NALM6 (cell line): ENCODE data around the gene WNT2.

- PRO-cap = no peak
Measured at GRCh38 chr7:114931832-114932092, 9.9 kb downstream of the MDFIC start.

- PRO-cap = no peak
Measured at GRCh38 chr7:116339587-116339997, 129.3 kb downstream of the TES start.

DNA sequence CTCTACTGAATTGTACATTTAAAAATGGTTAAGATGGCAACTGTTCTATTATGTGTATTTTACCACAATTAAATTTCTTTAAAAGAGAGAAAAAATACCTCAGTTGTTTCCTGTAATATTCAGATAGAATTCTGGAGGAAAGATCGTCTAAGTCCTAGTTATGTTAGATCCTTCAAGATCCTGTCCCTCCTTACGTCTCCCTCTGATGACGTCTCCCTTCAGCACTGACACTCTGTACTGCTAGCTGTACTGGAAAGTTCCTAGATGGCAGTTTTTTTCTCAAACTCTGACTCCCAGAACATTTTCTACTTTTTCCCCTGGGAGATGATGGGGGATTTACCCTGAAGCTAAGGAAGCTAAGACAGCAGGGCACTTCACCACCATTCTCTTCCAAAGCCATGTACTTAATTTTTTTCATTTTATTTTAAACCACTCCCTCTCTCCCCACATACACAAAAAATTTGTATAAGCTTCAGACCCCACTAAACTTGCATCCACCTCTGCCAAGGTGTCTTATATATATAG lies 53.1 kb upstream of the CAV2 start:
- PRO-cap = no peak

DNA sequence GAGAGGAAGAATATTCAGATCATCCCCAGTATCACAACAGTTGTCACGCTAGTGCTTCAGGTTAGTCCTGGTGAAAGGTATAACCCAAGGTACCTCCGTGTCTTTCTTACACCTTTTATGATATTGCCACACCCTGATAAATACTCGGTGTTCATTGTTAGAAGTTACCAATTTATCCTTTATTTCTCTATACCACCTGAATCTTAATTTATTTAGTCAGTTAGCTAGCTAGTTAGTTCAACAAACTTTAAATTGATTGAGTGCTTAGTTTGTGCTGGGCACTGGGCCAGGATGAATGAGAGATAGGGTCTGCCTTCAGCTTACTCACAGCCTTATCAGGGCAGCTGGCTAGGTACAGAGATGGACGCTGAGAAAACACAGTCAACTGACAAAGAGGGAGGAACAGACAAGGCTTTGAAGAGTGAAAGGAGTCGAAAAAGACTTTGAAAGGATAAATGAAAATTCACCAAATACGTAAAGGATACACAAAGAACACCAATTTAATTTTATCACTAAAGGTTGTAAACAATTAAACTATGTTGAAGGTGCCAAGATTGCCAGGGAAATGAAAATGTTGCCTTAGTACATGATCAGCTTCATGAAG lies 1.9 kb downstream of the CAV2 start:
- PRO-cap = no peak

DNA sequence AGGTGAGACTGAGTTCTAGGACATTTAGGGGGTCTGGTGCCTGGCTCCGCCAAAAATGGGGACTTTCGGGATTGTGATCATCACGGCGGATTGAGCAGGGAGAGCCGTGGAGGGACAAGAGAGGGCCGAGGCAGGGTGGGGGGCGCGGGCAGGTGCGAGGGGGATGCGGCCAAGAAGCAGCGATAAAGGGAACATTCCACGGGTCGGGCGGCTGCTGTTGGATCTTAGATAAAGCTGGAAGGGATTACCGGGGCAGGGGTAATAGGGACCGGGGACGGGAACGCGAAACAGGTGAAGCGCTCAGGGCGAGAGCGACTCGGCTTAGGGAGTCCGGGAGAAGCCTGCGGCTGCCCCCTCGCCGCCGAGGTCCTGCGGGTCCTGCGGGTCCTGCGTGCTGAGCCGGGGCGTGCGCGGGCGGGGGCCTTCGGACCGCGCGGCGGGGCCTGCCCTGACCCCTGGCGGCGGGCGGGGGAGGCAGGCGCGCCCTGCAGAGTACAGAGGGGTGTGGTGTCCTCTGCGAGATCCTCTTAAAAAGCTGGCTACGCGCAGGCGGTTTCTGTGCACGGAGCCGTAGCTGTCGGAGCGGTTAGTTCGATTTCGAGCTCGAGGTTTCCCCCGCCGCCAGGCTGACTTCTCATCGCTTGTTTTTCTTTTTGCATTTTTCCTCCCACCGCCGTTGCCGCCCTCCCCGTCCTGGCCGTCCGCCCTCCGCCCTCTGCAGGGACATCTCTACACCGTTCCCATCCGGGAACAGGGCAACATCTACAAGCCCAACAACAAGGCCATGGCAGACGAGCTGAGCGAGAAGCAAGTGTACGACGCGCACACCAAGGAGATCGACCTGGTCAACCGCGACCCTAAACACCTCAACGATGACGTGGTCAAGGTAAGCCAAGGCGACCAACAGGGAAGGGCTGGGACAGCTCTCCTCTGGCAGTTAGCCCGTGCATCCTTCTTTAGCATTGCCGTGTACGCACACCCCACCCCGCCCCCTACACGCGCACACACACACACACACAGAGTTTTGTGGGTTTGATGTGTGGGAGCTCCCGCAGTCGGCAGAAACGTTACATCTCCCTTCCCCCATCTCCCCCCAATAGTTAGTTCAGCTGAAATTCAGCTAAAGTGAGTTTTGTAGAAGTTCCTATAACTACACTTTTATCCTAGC lies 1.4 kb downstream of the CAV1 start:
- PRO-cap = no peak

- PRO-cap = no peak
Measured at GRCh38 chr7:116673033-116673598, 1.1 kb downstream of the MET start.

- PRO-cap = no peak
Measured at GRCh38 chr7:116877349-116877928, 15.1 kb downstream of the CAPZA2 start.

DNA sequence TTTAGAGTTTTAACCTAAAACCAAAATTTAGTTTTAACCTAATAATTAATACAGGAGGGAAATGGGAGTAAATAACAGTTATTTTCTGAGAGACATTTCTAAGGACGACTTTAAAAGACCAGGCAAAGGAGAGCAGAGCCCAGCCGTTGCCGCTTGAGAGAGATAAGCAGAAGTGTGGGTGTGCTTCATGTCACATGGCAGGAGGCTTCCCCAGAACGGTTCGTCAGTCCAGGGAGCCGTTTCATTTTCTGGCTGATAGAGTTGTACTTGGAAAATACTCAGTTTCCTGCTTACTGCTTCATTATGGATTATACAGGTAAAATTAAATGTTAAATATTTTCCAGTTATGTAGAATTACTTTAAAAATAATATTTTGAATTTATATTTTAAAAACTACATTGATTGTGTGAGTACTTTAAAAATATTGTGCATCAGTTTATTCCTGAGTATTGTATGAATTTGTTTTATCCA lies 61.4 kb downstream of the ST7 start:
- PRO-cap = no peak

- PRO-cap = no peak
Measured at GRCh38 chr7:117322710-117323647, at the start of gene WNT2. Gene WNT2, minus strand, starts transcription at chr7:117323058.

GRCh38 chr7:117731283-117732003 lies 141.8 kb downstream of the CTTNBP2 start:
- PRO-cap = no peak

- PRO-cap = no peak
Measured at GRCh38 chr7:117751825-117752151, 121.5 kb downstream of the CTTNBP2 start.

GRCh38 chr7:117791967-117793003 lies 81.0 kb downstream of the CTTNBP2 start:
- PRO-cap = no peak

GRCh38 chr7:118184294-118184621 lies 294 bp downstream of the LSM8 start:
- PRO-cap = no peak

GRCh38 chr7:120273481-120274195 lies 663 bp downstream of the KCND2 start:
- PRO-cap = no peak

GRCh38 chr7:120933497-120933940 lies 17.1 kb upstream of the ING3 start:
- PRO-cap = no peak

GRCh38 chr7:120949408-120949966 lies 1.1 kb upstream of the ING3 start:
- PRO-cap = no peak

DNA sequence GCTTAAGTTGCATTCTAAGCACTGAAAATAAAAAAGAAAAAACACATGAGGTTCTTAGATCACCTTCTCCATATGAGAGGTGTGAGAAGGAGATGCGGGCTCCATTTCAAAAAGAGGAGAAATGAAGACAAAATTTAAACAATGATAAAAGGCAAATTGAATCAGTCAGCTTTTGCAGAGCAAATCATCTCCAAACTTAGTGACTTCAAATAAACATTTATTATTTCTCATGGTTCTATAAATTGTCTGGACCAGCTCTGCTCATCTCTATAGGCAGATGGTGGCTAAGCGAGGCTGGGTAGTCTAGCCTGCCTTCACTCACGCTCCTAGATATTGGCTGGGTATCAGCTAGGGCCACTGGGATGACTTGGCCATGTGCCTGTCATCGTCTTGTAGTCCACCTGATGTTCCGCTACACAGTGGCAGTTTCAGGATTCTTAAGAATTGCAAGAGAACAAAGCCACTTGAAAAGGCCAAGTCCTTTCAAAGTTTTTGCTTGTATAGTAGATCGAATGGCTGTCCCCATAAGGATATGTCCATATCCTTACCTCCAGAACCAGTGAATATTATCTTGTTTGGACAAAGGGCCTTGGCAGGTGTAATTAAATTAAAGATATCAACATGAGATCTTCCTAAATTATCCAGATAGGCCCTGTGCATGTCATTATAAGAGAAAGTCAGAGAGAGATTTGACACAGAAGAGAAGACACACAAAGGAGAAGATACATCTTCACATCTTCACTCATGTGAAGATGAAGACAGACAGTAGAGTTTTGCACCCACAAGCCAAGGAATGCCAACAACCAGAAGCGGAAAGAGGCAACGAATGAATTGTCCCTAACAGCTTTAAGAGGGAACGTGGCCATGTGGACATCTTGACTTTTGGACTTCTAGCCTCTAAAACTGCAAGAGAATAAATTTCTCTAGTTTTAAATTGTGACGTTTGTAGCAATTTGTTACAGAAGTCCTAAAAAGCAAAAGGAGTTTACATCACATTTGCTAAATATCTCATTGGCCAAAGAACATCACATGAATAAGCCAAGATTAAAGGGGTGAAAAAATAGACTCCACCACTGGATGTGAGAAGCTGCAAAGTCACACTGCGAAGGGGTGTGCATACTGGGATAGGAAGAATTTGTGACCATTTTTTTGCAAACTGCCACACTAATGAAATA lies 123.6 kb downstream of the CPED1 start:
- PRO-cap = no peak

DNA sequence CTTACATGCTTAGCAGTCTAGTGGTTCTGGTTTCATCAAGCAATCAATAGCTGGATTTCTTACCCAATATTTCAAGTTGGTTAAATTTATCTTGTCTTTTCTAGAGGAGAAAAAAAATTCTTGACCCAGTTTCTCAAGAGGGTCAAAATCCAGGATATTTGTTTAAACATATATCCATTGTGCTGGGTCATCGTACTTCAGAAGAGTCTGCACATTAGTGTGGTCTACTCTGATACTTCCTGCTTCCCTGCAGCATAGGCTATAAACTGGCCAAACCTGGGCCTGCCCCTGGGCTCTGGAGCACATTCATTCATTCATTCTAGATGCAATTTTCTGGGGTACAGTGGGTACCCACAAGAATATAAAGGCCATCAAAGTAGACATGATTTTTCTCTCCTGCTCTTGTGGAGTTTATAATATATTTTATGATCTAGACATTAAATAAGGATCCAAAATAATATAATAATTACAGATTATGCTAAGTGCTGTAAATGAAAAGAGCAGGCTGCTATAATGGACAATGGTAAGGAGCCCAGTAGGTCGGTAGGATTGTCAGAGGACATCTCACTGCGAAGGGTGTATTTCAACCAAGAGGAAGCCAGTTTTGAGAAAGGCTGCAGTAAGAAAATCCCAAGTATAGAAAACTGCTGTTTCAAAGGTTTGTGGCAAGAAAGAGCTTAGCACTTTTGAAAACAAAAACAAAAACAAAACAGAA lies 141.9 kb upstream of the WNT16 start:
- PRO-cap = no peak

DNA sequence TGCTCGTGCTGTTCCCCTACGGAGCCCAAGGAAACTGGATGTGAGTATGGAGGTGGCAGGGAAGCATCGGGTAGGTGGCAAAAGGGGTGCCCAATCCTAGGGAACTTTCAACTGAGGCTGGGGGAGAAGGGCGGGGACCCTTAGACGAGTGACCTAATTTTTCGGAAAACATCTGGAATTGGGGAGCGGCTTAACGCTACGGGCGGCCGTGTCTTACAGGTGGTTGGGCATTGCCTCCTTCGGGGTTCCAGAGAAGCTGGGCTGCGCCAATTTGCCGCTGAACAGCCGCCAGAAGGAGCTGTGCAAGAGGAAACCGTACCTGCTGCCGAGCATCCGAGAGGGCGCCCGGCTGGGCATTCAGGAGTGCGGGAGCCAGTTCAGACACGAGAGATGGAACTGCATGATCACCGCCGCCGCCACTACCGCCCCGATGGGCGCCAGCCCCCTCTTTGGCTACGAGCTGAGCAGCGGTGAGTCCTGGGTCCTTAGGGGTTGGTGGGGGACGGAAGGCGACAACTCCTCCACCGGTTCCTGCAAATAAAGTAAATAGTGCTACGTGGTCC lies 629 bp downstream of the WNT16 start:
- PRO-cap = no peak

DNA sequence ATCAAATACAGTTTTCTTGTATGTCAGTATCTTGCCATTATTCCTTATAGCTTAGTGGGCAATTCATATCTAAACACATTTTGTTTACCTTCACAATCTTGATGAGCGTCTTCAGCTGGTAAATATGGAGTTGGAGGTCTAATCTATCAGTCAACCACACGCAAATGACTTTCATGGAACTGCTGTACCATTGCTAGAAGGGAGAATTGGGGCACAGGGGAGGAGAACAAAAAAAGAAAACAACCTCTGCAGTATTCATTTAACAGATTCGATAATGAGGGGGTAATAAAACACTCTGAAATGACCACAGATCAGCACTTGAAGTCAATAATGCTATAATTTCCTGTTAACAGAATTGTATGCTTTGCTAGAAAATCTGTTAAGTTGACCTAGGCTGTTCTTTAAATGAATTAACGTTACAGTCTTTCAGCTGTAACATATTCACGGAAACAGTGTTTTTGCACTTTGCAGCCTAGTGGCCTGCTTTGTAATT lies 20.9 kb upstream of the FEZF1 start:
- PRO-cap = no peak